Osteocyte (in vitro differentiated cells): Measurements from ENCODE around the genes SFXN5 and C2orf78.

DNA sequence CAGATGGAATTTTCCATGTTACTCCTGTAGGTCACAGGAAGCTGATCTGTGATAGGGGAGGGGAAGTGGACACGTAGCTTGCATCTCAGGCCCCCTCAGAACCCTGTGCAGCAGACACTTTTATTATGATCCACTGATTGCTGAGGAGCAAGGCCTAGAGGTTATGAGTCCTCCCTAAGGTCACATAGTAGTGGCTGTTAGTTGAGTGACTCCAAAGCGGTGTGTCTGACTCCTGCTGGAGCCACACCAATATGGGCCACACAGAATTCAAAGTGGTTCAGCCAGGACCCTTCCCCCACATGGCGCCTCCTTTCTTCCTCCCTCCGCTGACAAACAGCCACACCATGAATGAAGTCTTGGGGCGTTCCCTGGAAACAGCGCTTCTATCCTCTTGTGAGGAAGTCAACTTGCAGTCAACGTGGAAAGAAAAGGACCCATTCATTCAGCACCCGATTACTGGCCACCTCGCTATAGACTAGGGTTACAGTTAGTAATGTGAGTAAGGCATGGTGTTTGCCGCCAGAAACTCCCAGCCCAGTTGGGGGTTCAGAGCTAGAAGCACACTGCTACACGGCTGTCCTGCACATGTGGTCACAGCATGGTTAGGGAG, 8.5 kb downstream of the DYSF start:
- PRO-cap = no peak

DNA sequence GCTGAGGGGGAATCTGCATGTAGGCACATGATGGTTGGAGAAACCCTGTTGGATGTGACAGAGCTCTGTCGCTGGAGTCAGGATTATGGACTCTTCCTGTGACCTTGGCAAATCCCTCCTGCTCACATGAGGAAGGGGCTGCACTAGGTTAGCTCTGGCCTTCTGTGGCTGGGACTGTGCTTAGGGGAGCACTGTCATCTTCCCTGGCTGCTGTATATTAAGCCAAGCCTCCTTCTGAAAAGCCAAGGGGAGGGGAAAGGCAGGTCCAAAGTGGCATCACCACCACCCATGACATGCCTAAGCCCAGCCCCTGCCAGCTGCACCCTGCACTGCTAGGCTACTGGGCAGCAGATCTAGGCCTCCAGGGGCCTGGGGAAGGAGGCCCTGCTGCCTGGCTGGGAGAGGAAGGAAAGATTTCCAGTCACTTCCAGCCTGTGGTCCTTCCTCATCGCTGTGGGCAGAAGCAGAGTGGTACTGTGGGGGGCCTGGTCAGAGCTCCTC, 218.3 kb downstream of the DYSF start:
- PRO-cap = no peak

DNA sequence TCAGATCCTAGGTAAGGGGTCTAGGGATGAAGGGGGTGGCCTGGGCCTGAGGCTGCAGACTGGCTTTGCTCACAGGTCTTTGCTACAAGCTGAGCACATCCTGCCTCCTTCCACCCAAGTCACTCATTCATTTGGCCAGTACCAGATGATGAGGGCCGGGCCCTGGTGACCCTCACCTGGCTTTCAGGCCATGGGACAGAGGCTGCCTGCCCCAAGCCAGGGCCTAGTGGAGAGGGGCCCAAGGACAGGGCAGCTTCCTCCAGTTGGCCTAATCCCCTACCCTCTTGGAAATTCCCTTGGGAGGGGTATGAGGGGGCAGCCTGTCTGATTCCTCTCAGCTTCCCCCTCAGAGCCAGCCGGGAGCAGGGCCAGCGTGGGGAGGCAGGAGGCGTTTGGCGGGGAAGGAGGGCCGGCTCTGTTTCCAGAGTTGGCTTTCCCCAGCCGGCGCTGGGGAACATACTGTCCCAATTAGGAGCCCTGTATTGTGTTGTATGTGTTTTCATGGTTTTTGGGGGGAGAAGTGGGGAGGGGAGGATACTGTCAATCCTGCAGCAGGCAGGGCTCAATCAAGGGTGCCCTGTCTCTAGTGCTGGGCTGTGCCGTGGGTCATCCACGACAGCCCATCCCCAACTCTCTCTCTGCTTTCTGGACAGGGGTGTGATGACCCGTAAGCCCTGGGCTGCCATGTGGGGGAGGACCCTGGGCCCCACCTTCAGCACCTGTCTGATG, 219.0 kb downstream of the DYSF start:
- PRO-cap = no peak

- PRO-cap = no peak
Measured at GRCh38 chr2:71691607-71692466, 225.3 kb downstream of the DYSF start.

DNA sequence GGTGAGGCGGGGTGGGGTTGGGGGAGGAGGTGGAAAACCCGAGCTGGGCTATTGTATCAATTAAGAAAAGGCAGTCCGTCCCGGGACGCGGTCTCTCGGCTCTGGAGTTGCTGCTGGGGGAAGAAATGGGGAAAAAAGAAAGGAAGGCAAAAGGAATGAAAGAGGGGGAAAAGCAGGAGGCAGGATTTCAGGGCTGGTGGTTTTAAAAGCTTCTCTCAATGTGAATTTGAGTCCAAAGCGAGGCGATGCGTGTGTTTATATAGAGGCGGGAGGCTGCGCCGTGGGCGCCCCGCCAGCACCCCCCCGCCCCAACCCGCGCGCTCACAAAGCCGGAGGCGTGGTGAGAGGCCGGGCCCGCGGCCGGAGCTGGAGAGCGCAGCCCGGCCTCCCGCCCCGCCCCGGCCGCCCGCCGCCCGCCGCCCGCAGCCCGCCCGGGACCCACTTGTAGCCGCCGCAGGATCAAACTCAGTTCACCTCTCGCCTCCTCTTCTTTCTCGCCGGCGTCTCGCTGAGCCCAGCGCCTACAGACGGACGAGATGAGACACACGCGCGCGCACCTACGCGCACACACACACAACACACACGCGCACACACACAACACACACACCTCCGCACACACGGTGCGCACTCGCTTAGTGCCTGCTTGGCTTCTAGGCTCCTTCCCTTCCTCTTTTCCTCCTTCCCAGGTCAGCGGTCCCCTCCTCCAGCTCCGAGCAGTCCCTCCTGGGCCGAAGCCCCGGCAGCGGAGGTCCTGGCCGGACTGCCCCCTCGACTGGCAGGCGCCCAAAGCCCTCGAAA, 1.2 kb upstream of the CYP26B1 start:
- PRO-cap = no peak

- PRO-cap = no peak
Measured at GRCh38 chr2:72753163-72753986, 72.5 kb downstream of the EXOC6B start.

DNA sequence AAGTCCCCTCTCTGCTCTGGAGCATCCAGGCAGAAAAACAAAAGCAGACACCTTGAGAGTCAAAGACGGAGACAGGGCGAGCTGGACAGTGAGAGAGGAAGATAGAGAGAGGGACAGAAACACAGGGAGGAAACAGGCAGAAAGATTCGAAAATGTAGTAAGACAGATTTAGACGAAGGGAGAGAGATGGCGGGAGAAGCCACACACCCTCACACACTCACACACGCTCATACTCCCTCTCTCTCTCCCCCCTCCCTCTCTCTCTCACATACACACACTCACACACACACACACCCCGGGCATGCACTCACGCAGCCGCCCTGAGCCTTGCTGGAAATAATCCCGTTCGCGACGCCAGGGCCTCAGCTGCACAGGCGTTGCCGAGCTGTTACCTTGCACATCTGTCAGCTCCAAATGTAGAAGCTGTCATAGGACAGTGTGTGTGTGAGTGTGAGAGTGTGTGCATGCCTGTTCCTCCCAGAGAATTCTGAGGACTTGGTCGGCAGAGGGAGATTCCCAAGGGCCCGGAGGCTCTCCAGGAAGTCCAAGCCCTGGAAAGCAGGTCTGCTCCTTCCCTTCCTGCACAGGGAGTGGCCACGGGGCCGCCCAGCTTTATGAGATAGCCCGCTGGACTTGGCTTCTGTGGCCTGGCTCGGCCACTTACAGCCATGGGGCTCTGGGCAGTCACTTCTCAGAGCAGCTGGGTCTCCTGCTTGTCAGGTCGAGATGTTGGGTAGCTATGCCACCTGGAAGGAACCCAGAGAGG, 8.5 kb downstream of the SPR start:
- PRO-cap = no peak

DNA sequence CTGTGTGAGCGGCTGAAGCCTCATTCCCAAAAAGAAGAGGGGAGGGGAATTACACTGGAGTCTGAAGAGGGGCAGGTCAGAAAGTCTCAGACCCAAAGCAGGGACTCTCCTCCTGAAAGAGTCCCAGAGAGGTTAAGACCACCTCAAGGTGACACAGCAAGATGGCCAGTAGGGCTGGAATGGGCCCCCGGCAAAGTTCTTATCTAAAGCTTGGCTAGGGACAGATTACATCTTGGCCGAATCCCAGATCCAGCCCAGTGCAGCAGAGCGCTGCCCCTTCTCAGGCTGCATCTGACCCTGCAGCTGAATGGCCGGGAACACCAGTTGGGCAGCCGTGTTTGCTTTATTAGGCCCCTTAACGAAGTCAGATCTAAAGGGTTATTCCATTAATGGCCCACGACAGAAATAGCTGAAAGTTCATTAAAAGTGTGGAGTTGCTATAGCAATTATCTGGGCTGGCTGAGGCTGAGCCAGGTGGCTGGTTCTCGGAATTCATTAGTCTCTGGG, 68.5 kb downstream of the EMX1 start:
- PRO-cap = no peak

- PRO-cap = no peak
Measured at GRCh38 chr2:72994636-72995077, 76.9 kb downstream of the SFXN5 start.

GRCh38 chr2:73058448-73059636, 12.7 kb downstream of the SFXN5 start:
- PRO-cap = no peak

DNA sequence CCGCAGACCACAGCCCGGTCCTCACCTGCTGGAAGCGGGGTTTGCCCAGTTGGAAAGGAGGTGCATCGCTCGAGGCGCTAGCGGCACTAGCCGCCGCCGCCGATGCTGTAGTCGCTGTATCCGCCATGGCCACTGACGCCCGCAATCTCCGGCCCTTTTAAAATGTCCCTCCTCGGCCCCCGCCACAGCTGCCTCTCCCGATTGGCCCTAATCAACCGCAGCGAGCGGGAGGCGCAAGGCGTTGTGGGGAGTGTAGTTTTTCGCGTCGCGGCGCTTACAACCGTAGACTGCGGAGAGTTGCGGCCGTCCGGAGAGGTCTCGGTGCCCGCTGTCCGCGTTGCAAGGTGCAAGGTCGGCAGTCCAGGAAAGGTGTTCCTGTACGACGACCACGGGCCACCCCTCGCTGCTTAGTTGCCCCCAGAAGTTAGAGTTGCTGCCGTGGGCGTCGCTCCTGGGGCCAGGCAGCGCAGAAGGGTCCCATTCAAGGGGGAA, at the start of gene SFXN5:
Gene SFXN5, minus strand, starts transcription at position 134 of the 492 bp plus-strand sequence.
- PRO-cap = bidirectional peak, plus-strand start at position 285 of the sequence, minus-strand start at position 134 of the sequence

- PRO-cap = no peak
Measured at GRCh38 chr2:73084213-73084874, 12.8 kb upstream of the SFXN5 start.

DNA sequence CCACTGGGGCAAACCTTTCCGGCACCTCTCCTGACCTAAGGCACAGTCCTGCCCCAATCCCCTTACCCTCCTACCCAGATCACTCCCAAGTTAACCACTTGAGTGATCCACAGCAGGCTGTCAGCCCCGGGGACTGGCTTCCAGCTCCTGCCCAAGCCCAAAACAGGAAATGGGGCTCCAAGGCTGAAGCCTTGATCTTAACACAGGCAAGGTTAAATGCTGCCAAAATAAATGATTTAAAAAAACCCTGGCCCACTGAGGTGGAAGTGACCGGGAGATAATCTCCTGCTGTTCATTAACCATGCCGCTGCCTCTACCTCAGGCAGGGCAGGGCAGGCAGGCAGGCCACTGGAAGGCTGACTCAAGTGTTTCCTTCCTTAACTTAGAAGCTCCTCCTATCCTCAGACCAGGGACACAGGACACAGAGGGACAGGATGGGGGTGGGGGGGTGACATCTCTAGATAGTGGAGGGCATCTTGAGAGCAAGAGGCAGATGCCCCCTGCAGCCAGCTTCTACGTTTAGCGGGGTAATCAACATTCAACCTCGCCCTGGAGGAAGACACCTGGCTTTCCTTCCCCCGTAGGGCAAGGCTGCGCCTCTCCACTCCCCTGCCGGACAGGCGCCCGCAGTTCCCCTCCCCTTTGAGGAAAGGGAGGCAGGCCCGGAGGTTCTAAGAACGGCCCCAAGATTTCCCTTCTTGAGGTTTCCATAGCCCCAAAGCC, 1.3 kb downstream of the RAB11FIP5 start:
- PRO-cap = unidirectional peak, plus-strand start at position 629 of the sequence

GRCh38 chr2:73175519-73176073, 26.8 kb upstream of the NOTO start:
- PRO-cap = no peak

DNA sequence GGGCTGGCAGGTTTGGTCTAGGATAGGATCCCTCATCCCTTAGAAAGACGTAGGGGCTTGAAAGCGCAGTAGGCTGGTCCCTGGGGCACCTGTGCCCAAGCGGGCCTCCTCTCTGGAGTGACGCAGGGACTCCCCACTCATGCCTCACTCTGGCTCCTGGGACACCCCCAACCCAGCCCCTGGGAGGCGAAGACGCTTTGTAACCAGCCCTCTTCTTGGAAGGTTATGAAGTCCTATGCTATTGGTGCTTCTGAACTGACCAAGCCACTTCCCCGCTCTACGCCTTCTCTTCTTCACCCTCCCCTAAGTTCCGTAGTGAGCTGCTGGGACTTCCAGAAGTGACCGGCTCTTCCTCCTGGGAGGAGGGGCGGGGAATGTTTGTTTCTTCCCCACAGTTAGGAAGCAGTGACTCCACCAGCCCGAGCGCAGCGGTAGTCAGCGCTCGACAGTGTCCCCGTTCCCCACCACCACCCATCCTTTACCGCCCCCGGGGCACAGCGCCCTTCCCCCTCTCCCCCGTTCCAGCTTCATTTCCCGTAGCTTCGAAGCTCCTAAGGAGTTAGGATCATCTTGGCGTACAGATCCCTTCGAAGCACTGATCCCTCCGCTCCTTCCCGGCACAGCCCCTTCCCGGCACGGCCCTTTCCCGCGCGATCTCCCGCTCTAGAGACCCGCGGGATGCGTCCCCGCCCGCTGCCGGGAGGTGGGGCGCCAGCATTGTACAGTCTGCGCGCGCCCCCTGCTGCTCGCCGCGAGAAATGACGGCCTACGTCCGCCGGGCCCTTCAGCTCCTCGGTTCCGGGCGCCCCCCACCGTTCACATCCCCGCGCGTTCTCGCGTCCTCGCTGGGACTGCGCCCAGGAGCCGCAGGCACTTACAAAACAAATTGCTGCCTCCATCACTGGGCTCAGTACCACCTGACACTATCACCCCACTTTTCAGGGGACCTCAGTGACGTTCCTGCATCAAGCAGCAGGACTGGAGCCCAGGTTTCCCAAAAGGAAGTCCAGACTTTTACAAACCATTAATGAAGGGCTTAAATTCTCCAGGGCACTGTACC, 25.2 kb upstream of the NOTO start:
- PRO-cap = unidirectional peak, minus-strand start at position 594 of the sequence; unidirectional peak, minus-strand start at position 637 of the sequence

DNA sequence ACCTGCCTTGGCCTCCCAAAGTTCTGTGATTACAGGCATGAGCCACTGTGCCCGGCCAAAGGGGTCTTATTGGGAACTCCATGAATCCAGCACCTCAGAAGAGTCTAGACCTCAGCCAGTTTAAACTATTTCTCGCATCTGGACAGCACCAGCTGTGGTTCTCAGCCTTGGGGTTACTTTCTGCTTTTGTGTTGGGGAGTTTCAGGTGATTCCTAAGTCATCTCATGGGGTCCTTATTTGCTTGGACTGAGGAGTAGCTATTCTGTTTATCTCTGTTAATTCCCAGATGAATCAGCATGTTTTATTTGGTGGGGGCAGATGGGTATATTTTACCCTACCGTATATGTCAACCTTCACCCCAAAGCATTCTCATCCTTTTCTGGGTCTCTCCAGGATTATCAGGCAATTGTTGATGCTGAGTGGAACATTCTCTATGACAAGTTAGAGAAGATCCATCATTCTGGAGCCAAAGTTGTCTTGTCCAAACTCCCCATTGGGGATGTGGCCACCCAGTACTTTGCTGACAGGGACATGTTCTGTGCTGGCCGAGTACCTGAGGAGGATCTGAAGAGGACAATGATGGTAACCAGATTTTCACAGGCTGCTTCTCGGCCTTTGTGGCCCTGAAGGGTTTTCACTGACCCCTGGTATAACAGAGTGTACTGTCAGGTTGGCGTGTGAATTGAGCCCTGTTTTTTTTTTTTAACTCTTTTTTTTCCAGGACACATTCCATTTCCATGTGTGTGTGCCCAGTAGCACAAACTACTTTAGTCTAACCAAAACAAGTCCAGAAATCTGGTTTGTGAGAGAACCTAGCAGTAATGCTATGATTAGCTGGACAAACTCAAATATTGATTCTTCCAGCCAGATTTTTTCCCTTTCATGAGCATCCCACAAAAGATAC, 14.7 kb downstream of the CCT7 start:
- PRO-cap = no peak

- PRO-cap = no peak
Measured at GRCh38 chr2:73783968-73784483, at the start of gene C2orf78. TSS of gene C2orf78 (plus strand) at chr2:73784183.

- PRO-cap = no peak
Measured at GRCh38 chr2:73832947-73833200, 4.1 kb downstream of the STAMBP start.

- PRO-cap = no peak
Measured at GRCh38 chr2:73897051-73897730, 4.4 kb downstream of the ACTG2 start.

DNA sequence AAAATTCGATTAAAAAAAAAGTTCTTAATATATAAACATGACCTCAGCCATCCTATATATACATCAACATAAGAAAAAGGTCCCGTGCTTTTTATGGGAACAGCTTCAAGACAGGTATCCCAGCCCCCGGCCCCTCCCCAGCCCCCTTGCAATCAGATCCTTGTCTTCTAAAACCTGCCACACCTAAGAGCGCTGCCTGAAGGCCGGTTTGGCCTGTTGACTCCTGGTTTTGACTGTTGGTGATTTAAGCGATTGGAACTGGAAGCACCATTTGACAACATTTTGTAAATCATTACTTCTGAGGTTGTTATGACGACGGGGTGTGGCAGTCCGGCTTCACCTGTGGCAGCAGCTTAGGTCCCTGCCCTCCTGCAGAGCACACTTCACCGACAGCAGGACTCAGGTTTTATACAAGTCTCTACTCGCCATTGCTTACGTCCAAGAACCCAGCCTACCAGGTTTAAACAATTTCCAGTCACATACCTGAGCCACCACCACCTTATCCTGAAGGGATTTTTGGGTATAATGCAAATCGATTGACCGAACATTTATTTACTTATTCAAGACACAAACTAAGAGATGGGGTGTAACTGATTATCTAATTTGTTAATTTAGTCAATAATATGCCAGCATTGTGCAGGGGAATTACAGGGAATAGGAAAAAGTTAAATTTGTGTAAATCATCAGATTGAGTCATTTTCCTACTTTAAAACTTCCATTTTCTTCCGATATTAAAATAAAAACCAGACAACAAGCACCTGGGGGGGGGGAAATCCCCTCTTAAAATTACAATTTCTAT, 726 bp upstream of the DGUOK start:
- PRO-cap = no peak